Thoracic aorta endothelial cell (primary cell): ENCODE results near the gene SLC2A1.

- CAGE, long polyA plus RNA = no peak
These were observed 21.4 kb downstream of the YBX1 start for GRCh38 chr1:42703401-42704275.

DNA sequence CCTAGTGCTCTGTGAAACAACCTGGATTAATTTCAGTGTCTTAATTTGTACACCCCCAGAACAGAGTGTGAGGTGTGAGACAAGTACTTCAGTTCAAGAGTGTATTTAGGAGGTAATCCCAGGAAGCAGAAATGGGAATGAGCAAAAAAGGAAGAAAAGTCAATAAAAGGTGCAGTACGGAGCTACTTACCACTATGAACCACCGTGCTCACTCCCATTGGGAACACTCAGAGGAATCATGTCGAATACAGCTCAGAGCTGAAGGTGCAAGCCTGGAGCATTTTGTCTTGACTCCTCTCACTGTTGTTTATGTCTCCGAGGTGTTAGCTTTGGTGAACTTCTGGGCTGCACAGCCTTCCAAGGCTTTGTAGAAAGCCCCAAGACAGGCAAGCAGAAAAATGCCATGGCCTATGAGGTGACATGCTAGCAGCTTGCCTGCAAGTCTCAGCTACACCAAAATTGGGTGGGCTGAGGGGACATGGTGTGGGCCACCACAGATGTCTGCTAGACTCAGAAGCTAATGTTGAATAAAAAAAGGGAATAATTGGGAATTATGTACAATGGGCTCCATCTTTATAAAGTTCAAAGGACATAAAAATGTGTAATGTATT is 7.4 kb upstream of the SVBP start:
- CAGE, long polyA plus RNA = no peak

GRCh38 chr1:42946980-42947553 is 11.6 kb downstream of the SLC2A1 start:
- CAGE, long polyA plus RNA = no peak

- CAGE, long polyA plus RNA = no peak
These were observed 671 bp downstream of the SLC2A1 start for GRCh38 chr1:42957697-42958697.

- CAGE, long polyA plus RNA = no peak
These were observed at the start of gene SLC2A1 for GRCh38 chr1:42958698-42959364. Gene SLC2A1, minus strand, starts transcription at chr1:42958868.

DNA sequence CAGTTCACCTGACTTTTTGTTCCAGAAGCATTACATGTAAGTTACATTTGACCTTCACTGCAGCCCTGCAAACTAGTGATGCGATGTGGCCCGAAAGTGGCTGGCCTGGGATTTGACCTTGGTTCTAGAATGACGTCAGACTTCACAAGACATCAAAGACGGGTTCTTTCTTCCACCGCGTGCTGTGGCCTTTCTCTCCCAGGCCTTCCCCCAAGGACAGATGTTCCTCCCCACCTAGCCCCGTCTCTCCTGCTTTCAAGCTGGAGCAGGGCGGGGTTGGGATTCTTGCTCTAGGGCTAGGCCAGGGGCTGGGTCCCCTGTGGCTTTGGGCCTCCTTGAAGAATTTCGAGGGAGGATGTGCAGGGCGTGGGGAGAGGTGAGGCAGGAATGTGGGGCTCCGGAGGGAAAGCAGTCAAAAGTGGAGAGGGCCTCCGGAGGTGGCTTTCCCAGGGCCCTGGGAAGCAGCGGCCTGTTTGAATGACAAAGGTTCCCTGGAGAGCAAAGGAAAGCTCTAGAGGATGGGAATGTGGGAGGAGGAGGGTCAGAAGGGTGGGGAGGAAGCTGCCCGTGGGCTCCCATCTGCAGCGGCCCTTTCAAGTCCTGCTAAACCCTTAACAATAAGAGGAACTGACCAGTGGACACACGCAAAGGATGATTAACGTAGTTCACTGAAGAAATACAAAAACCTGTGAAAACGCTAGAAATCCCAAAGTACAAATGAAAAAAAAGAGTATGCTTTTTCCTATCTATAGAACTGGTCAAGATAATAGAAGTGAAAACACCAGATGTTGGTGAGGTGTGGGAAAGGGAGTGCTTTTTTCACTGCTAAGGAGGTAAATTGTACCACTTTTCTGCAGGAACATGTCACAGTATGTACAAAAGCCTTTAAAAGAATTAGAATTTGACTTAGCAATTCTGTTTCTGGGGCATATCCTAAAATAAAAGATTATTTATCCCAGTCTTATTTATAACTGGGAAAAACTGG is 50.0 kb upstream of the SLC2A1 start:
- CAGE, long polyA plus RNA = no peak

GRCh38 chr1:43448979-43449428 is 4.7 kb downstream of the HYI start:
- CAGE, long polyA plus RNA = no peak

DNA sequence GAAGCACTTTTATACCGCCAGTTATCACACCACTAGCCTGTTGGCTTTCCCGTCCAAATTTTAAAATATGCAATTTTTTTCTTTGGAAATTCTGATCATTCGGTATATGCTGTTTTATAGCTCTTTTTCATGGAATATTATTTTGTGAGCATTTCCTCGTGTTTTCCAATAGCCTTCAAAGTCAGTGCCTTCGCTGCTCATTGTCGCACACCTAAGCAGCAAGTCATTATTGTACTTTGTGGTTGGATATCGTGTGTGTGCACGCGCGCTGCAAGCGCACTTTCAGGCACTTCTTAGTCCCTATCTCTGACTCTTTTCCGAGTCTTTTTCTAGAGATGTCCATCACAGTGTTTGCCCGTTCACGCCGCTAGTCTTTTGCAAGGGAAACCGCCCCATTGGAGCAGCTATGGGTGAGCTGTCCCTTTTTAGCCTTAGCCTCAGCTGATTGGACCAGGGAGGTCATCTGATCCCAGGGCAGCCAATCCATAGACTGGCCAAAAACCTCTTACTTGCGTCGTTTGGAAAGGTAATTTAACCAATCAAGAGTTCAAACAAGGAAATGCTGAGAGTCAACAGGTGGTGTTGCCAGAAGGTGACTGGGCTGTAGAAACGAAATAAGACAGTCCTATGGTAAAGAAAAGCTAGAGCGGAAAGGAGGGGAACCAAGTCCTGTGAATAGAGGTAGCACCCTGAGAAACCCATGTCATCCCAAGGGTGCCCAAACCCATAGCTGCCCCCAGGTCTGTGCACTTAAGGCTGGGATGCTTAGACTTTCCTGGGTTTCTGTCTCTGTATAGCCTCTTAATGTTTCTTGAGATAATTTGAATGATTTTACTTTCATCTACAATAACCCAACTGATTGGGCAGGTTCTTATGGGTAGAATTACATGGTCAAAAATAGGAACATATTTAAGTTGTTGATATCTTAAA is 762 bp upstream of the HYI start:
- CAGE, long polyA plus RNA = no peak

- CAGE, long polyA plus RNA = no peak
These were observed 19.0 kb upstream of the HYI start for GRCh38 chr1:43472420-43473409.

DNA sequence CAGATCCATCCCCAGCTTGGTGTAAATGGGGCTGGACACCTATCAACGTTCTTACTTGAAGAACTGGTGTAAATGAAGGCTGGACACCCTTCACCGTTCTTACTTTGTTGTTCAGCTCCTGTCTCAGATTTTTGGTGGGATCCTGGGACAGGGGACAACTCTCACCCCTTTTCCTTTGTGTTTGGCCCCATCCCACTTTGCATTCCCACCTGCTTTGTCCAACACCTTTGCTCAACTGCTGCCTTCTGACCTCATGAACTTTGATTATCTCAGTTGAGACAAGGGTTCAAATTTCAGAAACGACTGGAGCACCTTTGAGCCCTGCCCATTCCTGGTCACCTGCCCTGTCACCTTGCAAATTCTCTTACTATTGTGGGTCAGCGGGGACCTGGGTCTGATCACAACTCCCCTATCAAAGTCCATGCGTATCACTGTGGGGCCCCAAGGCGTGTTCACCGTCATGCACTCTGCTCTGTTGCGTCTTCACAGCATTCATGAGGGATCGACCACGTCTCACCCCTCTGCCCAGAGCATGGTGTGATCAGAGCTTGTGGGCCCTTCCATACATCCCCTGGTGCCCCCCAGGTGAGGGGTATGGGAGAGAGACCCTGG is 12.8 kb downstream of the PTPRF start:
- CAGE, long polyA plus RNA = no peak

GRCh38 chr1:43548336-43548960 is 17.8 kb downstream of the PTPRF start:
- CAGE, long polyA plus RNA = no peak

DNA sequence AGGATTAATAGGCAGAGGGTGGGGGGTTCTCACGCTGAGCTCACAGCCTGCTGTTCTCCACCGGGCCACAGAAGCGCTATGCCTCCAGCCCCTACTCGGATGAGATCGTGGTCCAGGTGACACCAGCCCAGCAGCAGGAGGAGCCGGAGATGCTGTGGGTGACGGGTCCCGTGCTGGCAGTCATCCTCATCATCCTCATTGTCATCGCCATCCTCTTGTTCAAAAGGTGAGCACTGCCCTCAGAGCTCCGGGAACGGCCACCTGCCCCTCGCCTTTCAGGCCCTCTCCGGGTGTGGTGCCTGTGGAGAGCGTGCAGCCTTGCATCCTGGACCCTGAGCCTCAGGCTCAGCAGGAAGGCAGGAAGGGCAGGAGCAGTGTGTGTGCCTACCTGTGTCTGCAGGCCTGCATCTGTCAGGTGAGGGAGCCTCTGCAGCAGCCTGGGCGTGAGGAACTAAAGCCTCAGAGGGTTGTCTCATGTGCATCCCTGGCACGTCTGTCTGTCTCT is 43.2 kb upstream of the KDM4A start:
- CAGE, long polyA plus RNA = no peak

DNA sequence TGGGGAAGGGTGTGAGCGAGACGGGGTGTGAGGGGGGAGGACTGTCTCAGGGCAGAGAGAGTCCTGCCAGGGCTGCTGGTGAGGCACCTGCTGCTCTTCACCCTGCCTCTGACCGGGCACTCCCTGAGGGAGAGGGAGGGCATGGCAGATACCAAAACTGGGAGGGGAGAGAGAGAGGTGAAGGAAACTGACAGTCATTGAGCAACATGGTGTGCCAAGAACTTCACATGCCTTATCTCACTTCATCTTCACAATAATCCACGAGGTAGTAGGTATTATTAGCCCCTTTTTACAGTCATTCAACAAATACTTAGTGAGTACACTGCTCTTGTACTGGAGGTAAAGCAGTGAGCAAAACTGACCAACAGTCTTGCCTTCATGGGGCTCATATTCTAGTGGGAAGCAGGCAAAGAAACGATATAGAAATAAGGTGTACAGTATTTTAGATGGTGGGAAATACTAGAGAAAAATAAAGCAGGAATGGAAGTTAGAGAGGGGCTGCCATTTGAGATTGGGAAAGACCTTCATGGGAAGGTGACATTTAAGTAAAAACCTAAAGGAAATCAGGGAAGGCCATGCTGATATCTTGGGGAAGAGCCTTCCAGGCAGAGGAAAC is 61.2 kb upstream of the ARTN start:
- CAGE, long polyA plus RNA = no peak

GRCh38 chr1:43902100-43902462 is 31.5 kb upstream of the ARTN start:
- CAGE, long polyA plus RNA = no peak

GRCh38 chr1:44255269-44256254 is 42.3 kb downstream of the DMAP1 start:
- CAGE, long polyA plus RNA = no peak

- CAGE, long polyA plus RNA = no peak
These were observed 13.5 kb upstream of the ERI3 start for GRCh38 chr1:44368567-44368982.

DNA sequence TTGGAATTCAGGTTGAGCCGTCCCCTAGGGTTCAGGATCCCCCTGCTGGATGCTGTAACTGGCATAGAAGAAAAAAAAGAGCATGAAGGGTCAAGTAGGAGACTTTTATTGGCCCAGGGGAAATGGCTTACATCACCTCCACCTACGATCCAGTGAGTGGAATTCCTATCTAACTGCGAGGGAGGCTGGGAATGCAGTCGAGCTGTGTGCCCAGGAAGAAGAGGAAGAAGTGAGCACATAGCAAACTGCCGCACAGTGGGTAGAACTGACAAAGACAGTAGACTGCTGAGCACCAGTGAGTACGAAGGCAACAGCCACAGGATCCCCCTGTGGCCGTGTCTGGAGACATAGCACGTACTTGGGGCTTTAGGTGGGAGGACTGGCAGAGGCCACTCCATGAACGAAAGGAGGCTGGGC is 79.1 kb downstream of the RNF220 start:
- CAGE, long polyA plus RNA = no peak

GRCh38 chr1:44587826-44588276 is 86.4 kb downstream of the TMEM53 start:
- CAGE, long polyA plus RNA = no peak

GRCh38 chr1:44644877-44646023 is 29.0 kb downstream of the TMEM53 start:
- CAGE, long polyA plus RNA = no peak

GRCh38 chr1:44648329-44649187 is 25.7 kb downstream of the TMEM53 start:
- CAGE, long polyA plus RNA = no peak